SEM (cell line): Measurements from ENCODE around the genes DENND2A and WEE2.

- PRO-cap, result no peak
Observed at GRCh38 chr7:140637284-140637735, 3.3 kb downstream of the DENND2A start.

GRCh38 chr7:140640691-140641831, at the start of gene DENND2A:
Gene DENND2A (minus strand): TSS chr7:140640813.
- PRO-cap, result unidirectional peak, minus-strand start at chr7:140640811

GRCh38 chr7:140674351-140674721, 1.6 kb downstream of the ADCK2 start:
- PRO-cap, result no peak

DNA sequence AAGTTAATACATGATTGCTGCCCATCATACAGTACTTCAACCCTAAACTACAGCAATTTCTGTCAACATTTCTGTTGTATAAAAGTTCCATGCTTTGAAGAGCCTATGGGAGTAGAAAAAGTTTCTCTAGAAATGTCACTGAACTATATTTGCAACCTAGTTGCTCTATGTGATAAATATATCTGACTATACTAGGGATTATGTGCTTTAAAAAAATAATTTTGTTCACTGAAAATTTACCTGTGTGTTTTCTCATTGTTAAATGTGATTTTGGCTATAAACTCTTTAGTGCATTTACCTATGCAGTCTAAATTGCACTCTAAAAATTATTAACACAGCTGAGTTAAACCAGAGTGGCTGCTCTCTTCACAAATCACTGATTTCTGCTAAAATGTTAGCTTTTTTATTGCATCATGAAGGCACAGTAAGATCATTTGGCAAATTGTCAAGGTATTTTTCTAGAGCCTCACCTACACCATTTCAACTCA, 25.5 kb downstream of the NDUFB2 start:
- PRO-cap, result no peak

- PRO-cap, result no peak
Observed at GRCh38 chr7:140723046-140723750, 26.7 kb downstream of the NDUFB2 start.

GRCh38 chr7:140791758-140792673, 95.5 kb downstream of the NDUFB2 start:
- PRO-cap, result no peak

DNA sequence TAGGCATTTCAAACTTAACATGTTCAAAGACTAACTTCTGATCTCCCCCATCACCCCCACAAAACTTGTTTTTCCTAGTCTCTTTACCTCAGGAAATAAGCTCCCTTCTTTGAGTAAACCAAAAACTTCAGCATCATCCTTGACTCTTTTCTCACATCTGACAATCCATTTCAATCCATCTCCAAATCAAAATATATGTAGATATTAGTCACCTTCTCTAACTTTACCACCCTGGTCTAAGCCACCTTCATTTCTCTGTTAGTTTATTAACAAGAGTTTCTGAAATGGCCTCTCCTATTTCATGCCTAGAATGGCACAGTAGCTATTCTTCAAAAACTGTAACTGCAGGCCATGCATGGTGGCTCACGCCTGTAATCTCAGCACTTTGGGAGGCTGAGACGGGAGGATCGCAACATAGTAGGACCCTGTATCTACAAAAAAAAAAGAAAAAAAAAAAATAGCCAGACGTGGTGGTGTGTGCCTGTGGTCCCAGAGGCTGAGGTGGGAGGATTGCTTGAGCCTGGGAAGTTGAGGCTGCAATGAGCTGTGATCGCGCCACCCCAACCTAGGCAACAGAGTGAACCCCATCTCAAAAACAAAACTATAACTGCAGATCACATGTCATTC, 71.8 kb downstream of the BRAF start:
- PRO-cap, result no peak

DNA sequence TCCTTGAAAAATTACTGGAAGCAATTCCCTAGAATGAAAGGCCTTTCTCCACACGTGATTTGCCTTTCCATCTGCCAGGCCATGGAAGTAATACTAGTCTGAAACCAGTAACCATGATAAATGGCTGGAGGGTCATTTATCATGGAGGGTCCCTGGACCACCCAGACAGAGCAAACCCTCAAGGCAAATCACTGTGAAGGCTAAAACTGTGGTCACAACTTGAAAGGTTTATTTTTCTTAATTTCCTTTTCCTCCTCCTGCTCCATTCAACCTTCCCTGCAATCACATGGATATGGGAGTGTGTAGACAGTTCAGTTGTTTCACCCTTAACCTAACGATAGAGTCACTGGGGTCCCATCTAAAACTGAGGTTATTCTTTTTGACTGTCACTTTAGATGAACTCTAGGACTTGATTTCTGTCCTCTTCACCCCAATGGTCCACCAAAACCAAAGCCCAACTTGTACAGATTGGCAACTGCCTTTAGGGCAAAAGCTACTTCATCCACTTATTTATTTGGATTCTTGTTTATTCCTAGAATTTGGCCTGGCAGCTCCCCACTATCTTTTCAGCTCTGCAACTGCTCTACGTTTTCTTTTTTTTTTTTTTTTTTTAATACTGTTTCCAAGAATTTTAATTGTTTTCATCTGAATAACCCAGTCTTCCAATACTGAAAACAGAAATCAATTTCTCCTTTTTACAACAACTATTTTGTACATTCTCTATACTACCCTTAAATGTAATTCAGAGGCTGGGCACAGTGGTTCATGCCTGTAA, 16.1 kb downstream of the BRAF start:
- PRO-cap, result no peak

DNA sequence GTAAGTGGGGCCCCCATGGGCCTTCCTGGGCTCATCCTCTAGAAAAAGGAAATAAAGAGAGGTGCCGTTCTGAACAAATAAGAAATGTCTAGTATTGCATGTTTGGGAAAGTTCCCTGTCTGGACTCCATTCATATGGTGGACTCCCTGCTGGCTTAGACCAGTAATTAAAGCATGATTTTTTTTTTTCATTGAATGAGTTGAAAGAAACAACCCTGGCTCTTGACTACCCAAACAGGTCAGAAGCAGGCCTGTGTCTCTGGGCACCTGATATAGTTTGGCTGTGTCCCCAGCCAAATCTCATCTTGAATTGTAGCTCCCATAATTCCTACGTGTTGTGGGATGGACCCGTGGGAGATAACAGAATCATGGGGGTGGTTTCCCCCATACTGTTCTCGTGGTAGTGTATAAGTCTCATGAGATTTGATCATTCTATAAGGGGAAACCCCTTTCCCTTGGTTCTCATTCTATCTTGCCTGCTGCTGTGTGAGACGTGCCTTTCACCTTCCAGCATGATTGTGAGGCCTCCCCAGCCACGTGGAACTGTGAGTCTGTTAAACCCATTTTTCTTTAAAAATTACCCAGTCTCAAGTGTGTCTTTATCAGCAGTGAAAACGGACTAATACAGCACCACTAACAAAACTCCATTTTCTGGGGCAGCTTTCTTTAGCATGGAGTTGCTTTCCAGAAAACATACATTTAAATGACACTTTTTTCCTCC, 206.3 kb downstream of the TMEM178B start:
- PRO-cap, result no peak

- PRO-cap, result no peak
Observed at GRCh38 chr7:141302393-141303091, 228.7 kb downstream of the TMEM178B start.

- PRO-cap, result no peak
Observed at GRCh38 chr7:141366914-141367366, 184.3 kb upstream of the AGK start.

- PRO-cap, result no peak
Observed at GRCh38 chr7:141657280-141657759, 44.6 kb downstream of the DENND11 start.

DNA sequence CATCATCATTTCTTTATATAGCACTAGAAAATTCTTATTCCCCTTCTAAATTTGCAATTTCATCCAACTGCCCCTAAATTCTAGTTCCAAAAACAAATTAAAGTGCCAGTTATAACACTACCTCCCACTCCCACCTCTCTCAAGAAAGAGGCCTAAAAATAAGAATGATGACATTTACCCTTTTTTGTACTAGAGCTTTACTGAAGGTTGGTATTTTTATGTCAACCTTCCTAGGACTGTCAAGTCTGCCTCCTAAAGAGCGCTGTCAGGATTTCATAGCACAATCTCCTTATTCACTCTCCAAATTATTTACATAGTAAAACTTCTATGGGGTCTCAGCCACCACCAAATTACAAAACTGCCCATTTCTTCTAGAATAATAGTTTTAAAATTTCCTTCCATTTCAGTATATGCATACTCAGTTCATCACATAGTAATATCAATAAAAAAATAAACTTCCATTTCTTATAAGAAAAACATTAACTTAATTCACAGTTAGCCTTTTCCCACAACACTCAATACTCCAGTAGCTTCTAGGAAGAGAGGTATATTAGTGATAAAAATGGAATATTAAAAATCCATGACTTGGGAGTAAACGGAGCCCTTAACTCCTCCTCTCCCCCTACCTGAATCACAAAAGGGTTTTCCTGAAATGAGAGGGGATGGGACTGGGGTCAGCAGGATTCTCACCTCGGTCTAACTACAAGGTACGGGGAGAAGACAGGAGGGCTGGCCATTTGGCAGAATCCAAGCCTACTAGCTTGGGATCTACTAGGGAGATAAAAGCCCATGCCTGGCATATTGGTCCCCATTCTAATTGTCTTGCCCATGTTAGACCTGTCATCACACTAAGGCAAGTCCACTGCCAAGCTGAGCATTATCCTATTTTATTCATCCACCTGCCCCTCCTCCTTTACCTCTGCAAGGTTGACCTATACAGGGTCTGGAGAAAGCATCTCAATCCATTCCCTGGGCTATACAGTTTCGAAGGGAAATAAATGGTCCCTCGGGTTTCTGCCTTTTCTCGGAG, 43.9 kb downstream of the DENND11 start:
- PRO-cap, result no peak

DNA sequence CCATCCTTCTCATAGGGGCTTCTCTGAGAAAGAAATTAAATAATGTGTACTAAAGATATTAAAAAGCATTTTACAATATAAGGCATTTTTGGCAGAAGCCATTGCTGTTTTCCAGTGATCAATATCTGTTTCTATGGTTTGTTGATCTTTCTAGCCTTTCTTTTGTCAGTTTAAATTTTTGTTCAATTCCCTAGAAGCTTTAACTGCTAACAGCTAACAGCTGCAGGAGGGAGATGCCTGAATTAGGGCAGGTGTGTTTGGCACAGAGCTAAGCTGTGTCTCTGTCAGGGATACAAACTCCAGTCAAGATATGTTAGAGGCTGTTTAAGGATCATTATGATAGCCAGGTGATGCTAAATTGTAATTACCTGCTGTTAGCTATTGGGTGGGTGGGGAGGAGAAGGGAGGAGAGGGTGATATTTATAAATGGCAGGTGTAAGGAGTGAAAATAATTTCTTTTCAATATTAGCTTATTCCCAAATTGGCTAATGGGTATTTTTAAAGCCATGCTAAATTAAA, at the start of gene WEE2:
Gene WEE2, plus strand, starts transcription at position 451 of the 519 bp plus-strand sequence.
- PRO-cap, result no peak

- PRO-cap, result no peak
Observed at GRCh38 chr7:141727740-141728219, 10.4 kb upstream of the SSBP1 start.

- PRO-cap, result no peak
Observed at GRCh38 chr7:142320078-142320781, 62.4 kb upstream of the PRSS58 start.

GRCh38 chr7:142391712-142392023, 133.8 kb upstream of the PRSS58 start:
- PRO-cap, result no peak

GRCh38 chr7:142520247-142521032, 228.8 kb upstream of the PRSS1 start:
- PRO-cap, result no peak

DNA sequence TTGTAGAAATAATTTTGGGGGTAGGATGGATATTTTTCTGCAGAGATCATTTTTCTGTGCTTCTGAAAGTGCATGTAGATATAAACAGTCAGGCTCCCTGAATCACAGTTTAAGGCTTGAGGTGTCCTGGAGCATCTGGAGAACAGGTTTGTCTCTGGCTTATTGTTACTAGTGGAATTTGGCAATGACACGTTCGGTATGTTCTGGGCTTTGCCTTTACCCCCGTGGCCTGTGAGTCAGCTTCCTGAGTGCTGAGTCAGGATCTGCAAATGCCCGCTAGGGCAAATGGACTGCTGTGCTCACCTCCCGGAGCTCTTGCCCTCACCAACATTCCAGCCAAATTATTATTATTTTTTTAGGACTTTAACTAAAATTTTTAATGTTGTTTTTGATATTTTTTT, 192.6 kb upstream of the PRSS1 start:
- PRO-cap, result no peak

DNA sequence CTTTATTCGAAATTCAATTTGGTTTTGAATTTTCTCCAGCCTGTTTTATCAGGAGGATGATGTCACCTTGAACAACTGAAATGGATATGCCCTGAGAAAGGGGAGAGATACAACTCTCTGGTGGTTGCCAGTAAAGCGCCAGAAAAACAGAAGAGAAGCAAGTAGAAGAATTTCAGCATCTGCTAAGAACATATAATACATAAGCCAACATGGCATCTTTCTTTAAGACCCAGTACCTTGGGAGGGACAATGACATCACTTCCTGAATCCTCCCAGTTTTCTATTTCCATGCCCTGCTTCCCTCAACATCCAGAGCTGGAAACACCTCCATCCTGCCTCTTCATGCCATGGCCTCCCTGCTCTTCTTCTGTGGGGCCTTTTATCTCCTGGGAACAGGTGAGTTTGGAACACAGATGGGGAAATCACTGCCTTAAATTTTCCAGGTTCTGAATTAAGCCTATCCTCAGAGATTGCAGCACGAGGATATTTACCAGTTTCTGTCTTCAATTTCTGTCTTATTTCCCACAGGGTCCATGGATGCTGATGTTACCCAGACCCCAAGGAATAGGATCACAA, 92.8 kb upstream of the PRSS1 start:
- PRO-cap, result no peak